Endothelial cell (in vitro differentiated cells): ENCODE data around the genes CLNS1A and INTS4.

- PRO-cap, result no peak
Measured at GRCh38 chr11:76793399-76794231, 10.5 kb downstream of the TSKU start.

DNA sequence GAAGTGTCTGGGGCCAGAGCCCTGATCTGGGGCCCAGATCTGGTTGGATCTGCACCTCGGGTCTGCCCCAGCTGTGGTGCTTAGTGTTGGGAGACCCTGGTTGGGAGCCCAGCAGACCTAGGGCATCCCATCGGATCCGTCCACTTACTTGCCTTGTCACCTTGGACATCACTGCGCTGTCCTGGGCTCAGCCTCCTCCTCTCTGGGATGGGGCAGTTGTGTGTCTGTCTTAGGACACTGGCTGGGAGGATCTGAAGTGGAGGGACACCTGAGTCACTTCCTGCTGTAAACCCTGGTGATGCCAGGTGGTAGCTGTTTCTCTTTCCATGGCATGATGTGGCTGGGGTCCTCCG is 12.3 kb upstream of the OMP start:
- PRO-cap, result no peak

DNA sequence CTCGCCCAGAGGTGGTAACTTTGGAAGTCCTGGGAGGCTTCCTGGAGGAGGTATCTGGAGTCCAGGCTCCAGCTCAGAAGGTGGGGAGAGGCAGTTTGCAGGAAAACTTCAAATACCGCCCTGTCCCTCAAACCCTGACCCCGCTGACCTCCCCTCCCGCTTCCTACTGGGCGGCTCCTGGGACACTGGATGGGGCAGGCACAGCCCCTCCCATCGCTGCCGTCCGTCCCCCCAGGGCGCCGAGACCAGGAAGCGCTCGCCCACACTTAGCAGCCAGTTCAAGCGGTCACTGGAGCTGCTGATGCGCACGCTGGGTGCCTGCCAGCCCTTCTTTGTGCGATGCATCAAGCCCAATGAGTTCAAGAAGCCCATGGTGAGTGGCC is 44.5 kb downstream of the MYO7A start:
- PRO-cap, result no peak

GRCh38 chr11:77243065-77243719 is 58.3 kb downstream of the GDPD4 start:
- PRO-cap, result no peak

GRCh38 chr11:77471317-77472148 is 2.4 kb downstream of the PAK1 start:
- PRO-cap, result no peak

DNA sequence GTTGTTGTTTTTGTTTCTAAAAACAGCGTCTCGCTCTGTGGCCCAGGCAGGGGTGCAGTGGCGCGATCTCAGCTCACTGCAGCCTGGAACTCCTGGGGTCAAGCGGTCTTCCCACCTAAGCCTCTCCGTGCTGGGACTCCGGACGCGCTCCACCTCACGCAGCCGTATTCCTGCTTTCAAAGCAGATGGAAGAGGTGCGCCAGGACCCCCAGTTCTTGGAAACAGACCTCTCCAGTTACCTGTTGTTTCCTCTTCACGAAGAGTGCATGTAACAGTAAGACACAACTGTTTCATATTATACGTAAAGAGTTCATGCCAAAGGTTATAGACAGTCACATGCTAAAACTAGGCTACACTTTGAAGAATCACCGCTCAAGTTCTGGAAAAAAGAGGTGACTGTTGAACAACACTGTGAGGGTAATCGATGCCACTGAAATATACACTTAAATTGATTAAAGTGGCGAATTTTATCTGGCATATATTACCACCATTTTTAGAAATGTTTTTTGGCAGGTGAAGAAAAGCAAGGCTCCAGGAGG is 912 bp upstream of the AQP11 start:
- PRO-cap, result no peak

DNA sequence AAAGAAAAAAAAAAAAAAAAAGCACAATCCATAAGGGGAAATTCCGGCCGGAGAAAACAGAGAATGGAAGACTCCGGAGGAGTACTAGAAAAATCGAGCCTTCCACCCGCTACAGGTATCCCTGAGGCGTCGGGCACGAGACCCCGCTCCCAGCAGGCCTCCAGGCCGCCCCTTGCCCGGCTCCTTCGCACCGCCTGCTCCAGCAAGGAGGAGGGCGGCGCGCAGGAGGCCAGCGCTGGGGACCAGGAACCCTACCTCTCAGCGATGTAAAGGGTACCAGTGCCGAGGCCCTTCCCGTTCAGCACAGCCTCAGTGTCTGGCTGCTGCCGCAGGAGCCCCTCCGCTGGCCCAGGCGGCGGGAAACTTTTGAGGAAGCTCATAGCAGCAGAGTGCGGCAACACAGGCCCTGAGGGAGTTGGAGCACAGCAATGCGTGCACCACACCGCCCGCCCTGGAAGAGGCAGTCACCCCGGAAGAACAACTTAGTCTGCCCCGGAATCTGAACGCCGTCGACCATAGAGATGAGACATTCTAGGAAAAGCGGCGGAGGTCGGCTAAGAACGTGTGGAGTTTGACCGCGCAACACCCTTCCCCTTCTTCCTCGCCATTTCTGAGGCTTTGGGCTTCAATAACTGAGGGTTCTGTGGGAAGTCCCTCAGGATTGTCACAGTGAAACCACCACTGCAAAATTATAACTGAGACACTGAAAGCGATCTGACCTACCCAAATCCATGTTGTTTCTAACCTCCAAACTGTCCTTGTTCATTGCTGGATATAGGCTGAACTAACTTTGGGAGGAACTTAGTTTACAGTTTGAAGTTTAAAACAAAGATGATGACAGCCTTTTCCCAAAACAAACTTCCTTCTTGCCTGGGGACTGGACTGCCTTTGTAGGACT is at the start of gene CLNS1A:
CLNS1A (minus strand) TSS at position 460 of the 898 bp plus-strand sequence.
- PRO-cap, result unidirectional peak, plus-strand start at position 59 of the sequence; bidirectional peak, plus-strand start at position 279 of the sequence, minus-strand start at position 260 of the sequence; bidirectional peak, plus-strand start at position 379 of the sequence, minus-strand start at position 368 of the sequence; bidirectional peak, plus-strand start at position 534 of the sequence, minus-strand start at position 460 of the sequence

GRCh38 chr11:77991020-77991454 is 3.4 kb downstream of the INTS4 start:
- PRO-cap, result no peak

DNA sequence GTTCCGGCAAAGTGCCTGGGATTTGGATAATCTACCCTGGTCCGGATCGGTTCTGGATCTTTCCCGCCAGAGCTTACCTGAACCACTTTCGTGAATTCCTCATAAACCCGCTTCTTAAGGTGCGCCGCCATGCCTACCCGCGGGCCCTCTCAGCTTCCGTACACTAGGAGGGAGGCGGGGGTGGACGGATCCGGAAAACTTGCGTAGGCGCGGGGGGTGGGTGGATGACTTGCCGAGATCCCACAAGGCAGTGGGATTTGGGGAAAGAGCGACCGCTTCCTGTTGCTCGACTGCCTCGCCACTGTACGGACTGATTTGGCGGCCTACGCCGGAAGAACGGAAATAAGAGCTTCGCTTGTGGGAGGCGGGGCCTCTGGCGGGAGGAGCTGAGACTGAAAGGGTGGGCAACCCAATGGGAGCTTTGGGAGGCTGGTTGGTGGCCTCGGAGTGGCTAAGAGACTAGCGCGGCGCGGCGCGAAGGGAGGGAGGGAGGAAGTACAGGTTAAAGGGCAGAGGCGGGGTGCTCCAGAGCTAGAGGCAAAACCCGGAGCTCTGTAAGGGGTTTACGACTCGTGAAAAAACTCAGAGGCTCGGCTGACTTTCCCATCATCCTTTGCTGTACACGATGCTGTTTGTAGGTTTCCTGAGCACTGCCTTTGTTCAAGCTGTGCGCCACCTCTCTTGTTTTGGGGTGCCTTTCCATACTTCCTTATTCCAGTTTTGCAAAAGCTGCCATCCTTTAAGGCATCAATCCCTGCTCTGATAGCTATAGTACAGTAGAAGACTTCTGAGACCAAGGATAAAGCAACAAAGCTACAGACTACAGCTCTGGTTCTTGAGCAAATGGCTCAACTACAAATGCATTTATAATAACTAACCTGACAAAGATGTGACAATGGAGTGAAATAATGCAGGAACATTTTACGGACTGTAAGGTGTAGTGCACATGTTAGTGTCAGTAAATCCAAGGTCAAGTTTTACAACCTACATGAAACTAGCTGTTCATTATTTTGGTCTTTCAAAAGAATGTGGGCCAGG is at the start of gene INTS4:
INTS4 (minus strand) TSS at position 156 of the 1,038 bp plus-strand sequence.
- PRO-cap, result bidirectional peak, plus-strand start at position 102 of the sequence, minus-strand start at position 151 of the sequence; bidirectional peak, plus-strand start at position 621 of the sequence, minus-strand start at position 317 of the sequence

GRCh38 chr11:78022303-78022985 is 632 bp downstream of the KCTD14 start:
- PRO-cap, result unidirectional peak, plus-strand start at chr11:78022542

GRCh38 chr11:78090504-78090856 is 10.8 kb upstream of the NDUFC2 start:
- PRO-cap, result no peak

DNA sequence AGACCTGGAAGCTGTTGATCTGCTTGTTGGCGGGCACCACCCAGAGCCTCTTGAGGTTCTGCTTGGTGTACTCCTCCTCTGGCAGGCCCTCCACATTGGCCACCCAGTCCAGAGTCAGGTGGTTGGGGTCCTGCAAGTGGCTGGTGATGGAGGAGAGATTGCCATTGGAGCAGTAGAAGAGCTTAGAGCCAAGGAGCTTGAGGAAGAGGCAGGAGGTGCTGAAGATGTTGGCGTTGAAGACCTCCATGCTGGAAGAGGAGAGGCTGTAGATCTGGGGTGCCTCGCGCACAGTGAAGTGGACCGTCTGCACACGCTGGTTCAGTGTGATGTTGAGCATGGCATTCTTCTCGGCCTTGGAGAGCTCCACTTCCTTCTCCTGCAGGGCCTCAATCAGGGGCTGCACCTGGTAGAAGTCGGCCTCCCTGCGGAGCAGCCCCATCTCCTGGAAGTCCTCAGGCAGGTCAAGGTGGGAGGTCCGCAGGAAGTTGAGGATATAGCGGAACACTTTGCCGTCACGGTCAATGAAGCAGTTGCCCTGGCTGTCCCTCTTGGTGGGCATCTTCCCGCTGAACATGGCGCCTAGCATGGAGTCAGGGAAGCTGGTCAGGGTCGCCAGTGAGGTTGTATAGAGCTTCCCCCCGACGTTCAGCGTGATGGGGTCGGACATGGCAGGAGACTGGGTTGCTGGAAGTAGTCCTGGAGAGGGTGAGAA is 14.4 kb downstream of the KCTD21 start:
- PRO-cap, result no peak

GRCh38 chr11:78192381-78192886 is 3.7 kb downstream of the USP35 start:
- PRO-cap, result no peak

- PRO-cap, result no peak
Measured at GRCh38 chr11:78226383-78227104, 37.8 kb downstream of the USP35 start.

DNA sequence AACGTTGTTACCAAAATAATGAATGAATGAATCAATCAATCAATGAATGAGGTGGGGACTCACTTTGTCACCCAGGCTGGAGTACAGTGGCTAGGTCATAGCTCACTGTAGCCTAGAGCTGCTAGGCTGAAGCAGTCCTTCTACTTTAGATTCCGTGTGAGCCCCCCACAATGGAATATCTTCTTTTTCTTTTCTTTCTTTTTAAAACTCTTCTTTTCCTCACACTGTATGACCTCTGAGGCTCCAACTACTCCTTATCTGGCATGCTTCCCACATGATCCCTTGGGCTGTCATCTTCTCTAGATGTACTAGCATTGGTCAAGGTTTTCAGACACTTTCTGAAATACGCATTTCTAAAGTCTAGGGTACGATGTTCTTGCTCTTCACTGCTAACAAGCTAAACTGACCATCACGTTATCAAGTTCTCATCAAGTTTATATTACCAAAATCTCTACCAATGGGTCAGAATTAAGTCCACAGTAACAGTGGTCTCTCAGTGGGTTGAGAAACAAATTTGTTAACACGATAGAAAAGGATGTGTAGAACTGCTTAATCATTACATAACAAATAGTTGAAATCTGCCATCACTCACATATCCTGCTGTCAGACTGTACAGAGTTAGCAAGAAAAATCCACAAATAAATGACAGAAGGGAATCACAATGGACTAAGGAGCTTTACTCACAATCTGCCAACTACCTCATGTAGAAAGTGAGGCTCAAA is 30.4 kb downstream of the GAB2 start:
- PRO-cap, result no peak

GRCh38 chr11:78400007-78400600 is 17.5 kb downstream of the GAB2 start:
- PRO-cap, result no peak

GRCh38 chr11:78429519-78430149 is 12.0 kb upstream of the GAB2 start:
- PRO-cap, result bidirectional peak, plus-strand start at chr11:78429888, minus-strand start at chr11:78429809

DNA sequence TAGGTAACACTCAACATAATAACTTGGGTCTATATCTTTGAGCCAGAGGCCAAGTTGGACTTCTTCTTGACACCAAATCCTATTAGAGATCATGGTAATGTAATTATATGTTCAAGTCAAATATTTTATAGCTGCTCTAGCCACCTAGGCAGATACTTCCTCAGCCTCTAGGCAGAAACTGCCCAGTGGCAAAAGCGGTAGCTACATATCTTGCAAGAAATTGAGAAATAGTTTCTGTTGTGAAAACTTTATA is 253.8 kb upstream of the NARS2 start:
- PRO-cap, result no peak

- PRO-cap, result no peak
Measured at GRCh38 chr11:79406390-79406719, 34.5 kb downstream of the TENM4 start.

DNA sequence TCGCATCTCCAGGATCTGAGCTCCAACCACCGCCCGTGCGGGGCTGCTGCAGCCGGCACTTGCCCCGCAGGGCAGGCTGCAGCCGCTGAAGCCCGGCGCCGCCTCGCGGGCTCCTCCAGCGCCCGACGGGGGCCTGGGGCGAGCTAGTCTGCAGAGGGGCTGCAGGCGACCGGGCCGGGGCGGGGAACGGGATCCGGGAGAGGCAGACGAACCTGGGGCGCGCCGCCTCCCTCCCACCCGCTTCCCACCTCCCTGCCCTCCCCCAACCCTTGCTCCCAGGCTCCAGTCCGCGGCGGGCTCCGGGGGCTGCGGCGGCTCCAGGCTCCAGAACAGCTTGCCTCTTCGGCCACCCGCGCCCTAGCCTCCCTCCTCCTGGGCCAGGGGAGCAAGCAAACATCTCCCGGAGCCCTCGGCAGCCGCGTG is 841 bp downstream of the TENM4 start:
- PRO-cap, result unidirectional peak, plus-strand start at position 285 of the sequence